Metastatic Pancreatic Carcinoma in the Ovary (tissue), 1 donor: Measurements from ENCODE around the genes RPS3A, PRSS48 and SH3D19.

- PRO-cap: no peak
Measured at GRCh38 chr4:148412012-148412523, 30.1 kb downstream of the NR3C2 start.

- PRO-cap: no peak
Measured at GRCh38 chr4:150390369-150390782, 191.6 kb upstream of the MAB21L2 start.

GRCh38 chr4:150583768-150584591 lies 2.0 kb downstream of the MAB21L2 start:
- PRO-cap: no peak

- PRO-cap: no peak
Measured at GRCh38 chr4:151098807-151099360, 544 bp upstream of the RPS3A start.

DNA sequence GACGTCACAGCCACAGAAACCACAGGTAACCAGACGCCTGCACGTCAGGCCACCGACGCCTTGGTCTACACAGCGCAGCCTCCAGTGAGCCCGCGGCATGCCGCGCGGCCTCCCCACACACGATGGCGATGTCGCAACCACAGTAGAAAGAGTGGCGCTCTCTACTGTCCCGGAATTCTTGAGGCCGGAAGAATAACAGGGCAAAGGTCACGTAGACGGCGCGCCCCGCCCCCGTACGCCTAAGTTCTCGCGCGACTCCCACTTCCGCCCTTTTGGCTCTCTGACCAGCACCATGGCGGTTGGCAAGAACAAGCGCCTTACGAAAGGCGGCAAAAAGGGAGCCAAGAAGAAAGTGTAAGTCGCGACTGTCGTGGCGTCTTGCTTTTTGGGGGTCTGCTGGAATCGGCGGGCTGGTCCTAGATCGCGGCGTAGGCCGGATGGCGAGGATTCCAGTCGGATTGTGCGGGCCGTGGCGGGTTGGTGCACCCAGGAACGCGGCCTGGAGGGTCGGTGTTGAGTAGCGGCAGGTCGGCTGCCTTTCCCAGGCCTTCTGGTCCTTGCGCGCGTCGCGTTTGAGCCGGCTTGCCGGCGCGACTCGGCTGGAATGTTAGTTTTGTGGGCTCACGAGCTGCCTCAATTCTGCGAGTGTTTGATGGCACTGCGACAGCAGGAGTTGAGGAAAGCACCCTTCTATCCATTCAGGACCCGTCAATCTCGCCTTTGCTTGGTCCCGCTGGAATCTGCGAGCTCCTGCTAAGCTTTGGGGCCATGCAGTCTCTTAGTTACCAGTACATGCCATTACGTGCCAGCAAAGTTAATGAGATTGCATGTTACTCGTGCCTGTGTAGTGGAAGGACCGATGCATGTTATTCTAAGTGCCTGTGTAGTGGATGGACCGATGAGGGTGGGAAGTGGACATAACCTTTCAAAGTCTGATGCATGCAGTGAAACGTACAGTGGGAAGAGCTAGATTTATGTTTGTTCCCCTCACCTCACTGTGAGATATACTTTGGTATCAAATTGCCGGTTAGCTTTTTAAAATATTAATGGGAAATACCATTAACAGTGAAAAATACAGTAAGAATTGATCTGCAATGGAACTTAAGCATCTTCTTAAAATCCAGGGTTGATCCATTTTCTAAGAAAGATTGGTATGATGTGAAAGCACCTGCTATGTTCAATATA lies at the start of gene RPS3A:
TSS of gene RPS3A (plus strand) at position 268 of the 1,185 bp plus-strand sequence.
- PRO-cap: bidirectional peak, plus-strand start at position 242 of the sequence, minus-strand start at position 180 of the sequence

DNA sequence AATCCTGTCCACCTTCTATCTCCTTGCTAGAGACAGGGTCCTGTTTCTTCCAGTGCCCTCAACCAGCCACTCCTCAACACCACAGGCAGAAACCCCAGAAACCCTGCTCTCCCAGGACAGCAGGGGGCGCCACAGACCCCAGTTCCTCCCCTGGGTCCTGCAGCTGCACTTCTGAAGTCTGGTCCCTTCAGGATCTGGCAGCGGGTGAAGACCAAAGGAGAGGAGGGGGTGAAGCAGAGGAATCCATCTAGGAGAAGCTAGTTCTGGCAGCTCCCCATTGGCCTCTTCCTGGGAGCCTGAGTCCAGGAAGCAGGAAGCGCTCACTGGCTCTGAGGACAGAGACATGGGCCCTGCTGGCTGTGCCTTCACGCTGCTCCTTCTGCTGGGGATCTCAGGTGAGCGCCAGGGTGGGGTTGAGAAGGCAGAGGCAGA lies at the start of gene PRSS48:
TSS of gene PRSS48 (plus strand) at position 332 of the 432 bp plus-strand sequence.
- PRO-cap: no peak

DNA sequence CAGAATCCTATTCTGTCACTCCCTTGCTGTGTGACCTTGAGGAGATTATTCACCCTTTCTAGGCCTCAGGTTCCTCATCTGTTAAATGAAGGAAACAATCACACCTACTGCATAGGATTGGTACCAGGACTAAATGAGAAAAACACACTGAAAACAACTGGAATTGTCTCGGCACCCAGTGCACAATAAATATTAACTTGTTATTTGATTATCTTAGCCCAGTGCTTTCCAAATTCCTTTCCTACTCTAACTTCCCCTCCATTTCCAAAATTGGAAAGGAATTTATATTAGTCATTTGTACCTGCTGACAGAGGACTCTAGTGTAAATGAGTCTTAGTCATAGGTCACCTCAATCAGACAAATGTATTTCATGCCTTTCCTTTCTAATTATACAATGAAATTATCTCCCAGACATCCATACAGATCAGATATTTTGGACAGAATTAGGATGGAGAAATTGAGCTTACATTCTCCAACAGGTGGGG lies 10.2 kb downstream of the SH3D19 start:
- PRO-cap: no peak

GRCh38 chr4:151325400-151326203 lies at the start of gene SH3D19:
Gene SH3D19 (minus strand): TSS chr4:151325605.
- PRO-cap: unidirectional peak, minus-strand start at chr4:151325520; unidirectional peak, minus-strand start at chr4:151325598

- PRO-cap: no peak
Measured at GRCh38 chr4:151331535-151332098, 6.2 kb upstream of the SH3D19 start.

DNA sequence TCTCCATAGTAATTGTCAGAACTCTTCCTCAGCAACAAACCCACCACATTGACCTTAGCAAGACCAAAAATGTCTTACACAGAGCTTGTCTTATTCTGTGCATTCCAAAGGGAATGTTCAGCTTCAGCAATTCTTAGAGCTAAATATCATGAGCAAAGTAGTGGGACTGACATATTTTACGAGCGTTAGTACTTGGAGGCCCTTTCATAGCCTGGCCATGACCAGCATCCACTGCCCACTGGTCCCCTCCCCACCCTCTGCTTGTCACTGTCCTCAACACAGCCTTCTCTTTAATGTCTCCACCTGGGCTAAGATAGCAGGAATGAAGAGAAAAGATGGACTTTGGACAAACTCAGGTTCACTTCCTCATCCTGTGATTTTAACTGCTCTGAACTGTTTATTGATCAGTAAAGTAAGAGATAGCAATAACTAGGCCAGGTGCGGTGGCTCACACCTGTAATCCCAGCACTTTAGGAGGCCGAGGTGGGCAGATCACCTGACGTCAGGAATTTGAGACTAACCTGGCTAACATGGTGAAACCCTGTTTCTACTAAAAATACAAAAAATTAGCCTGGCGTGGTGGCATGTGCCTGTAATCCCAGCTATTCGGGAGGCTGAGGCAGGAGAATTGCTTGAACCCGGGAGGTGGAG lies 15.6 kb upstream of the SH3D19 start:
- PRO-cap: no peak

DNA sequence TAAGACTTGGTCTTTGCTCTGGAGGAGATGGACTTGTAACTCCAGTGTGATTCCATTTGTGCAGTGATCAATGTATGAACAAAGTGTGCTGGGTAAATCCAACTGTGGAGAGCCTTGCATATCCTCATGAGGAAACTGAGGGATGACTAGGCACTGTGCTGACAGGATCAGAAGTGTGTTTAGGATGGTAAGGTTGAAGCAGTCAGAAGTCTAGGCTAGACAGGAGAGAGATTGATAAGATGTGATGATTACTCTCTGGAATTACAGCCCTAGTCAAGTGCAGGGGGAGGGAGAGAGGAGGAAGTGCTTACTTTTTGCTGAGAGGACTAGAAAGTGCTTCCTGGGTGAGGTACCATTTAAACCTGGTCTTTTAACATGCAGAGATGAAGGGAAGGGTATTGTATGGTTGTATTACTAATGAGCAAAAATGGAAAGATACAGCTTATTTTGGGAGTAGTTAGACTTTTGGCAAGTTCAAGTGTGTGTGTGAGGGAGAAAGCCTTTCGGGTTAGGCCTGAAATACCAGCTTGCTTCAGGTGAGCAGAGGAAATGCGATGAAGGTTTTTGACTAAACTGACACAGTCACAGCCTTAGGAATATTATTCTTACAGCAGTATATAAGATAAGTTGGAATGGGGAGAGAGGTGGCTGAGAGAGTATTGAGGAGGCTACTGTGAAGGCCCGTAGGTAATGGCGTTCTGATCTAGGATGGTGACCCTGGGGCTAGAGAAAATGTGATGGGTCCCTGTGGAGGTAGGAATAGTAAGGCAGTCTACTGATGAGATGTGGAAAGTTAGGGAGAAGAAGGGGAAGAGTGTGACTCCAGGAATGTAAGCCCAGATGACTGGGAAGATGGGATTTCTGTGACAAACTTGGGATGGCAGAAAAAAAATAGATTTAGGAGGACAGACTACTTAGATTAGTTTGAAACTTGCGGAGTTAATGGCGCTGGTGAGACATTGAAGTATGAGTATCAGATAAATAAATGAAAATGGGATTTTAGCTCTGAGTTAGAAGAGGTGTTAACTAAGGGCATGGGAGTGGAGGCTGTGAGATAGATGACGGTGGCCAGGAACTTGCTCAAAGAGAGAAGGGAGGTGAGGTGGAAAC lies 24.0 kb downstream of the FHIP1A start:
- PRO-cap: no peak

DNA sequence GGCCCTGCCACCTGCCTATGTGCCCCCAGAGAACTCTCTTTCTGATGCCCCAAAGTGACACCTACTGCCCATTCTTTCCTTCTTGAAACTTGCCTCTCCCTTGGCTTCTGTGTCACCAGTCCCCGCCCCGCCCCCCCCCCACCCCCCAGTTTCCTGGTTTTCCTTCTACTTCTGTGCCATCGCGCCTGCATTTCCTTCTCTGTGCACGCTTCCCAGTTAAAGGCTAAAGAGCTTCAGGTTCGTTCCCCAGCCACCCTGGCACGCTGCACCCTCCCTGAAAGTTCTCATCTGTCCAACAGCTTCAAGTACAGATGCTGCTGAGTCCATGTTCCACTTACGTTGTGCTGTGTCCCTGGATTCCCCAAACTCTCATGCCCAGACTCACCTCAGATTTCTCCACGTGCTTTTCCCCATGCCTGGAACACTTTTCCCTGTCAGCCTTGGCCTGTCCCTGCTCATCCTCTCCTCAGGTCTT lies 74.2 kb downstream of the GATB start:
- PRO-cap: no peak

GRCh38 chr4:152224013-152224309 lies 311.9 kb downstream of the FBXW7 start:
- PRO-cap: no peak

GRCh38 chr4:152321986-152323328 lies 213.4 kb downstream of the FBXW7 start:
- PRO-cap: no peak

DNA sequence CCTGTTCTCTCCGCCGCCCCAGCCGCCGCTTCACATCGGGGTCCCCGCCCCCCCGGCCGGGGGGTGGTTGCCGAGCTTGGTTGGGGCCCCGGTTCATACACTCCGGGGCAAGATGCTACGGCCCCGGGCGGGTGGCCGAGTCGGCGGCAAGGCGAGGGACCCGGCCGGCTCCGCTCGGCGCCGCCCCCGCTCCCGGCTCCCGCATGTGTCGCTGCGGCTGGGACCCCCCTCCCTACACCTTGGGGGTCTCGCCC lies 525 bp downstream of the FBXW7 start:
- PRO-cap: no peak

GRCh38 chr4:152683897-152684386 lies 4.1 kb upstream of the TMEM154 start:
- PRO-cap: no peak

DNA sequence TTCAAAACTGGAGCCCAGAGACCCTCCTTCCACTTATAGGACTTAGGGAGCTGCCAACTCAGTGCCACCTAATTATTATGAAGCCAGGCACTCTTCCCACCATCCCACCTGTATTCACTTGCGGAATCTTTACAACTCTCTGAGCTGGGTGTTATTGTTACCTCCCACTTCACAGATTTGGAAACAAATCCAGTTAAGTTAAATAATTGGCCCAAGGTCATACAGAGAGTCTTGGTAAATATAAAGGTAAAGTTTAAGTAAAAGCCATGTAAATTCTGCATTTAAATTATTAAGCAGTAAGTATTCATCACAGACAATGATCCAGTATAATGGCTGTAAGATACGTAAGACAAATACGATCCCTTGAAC lies 42.1 kb downstream of the TIGD4 start:
- PRO-cap: no peak

DNA sequence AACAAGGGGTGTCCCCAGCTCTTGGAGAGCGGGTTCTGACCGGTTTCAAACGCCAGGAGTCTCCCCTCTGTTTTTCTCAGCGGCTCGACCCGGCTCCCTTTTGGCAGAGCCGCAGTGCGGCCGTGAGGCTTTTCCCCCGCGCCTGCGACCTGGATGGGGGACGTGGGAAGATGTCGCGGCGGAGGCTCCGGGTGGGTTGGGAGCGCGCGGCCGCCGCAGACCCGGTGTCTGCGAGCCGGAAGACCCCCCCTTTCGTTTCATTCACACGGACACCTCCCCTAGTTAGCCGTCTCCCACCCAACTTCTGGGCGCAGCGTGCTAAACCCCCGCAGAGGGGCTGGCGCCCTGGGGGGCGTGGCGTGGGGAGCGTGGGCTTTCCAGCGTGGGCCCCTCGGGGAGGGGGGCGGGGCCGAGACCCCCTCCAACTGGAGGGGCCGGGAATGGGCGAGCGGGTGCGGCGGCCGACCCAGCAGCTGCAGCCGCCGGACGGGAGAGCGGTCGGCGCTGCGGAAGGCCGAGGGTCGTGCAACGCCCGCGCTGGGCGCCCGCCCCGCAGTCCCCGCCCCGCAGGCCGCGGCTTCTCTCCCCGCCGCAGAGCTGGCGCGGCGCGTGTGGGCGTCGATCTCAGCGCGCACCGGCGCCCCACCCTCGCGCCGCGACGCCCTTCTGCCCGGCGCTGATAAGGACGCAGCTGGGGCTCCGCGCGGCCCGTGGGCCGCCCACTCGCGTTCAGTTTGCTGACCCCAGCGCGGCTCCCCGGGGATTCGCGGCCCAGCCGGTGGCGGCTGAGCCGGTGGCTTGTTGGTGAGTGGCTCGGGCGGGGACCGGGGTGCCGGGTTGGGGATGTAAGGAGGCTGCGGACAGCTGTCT lies 1.2 kb downstream of the FHDC1 start:
- PRO-cap: bidirectional peak, plus-strand start at position 661 of the sequence, minus-strand start at position 599 of the sequence

DNA sequence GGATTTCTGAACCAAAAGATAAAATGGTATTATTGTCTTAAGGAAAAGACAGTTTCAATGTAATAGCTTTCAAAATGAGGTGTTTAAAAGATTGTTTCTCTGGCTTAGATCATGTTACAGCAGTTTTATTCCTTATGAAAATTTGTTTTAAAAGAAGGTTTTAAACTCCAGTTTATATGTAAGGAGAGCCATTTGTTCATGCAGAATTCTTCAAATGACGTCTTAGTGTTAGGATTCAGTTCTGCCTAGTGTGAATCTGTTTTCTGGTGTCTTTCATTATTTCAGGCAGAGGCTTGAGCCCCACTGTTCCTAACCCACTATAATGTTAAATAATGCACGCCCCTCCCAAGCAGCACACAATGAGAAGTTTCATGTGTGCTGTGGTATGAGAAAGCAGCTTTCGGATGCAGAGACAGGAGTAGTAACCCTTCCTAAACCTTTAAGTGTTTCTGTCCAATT lies 54.4 kb downstream of the TRIM2 start:
- PRO-cap: no peak

GRCh38 chr4:153472818-153473508 lies 6.8 kb downstream of the TMEM131L start:
- PRO-cap: no peak